ENCODE data around the gene SI.

GRCh38 chr3:159604196-159604395, 331.1 kb downstream of the IQCJ-SCHIP1 start:
- PRO-cap: no peak
- RAMPAGE, long total RNA, 4 experiments: no peak in any of the 4 experiments

DNA sequence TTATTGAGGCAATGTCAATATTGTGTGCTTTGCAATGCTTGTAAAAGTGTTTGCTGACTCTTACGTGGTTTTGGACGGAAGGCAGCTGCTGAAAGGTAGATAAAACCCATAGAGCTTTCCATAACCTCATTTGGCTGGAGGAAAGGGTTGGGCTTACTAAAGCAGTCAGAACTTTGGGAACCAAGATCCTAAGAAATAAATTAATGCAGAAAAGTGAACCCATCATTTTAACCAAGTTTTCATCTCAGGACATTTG, 354.7 kb downstream of the IQCJ-SCHIP1 start:
- PRO-cap: no peak
- RAMPAGE, long total RNA, 4 experiments: no peak in any of the 4 experiments

GRCh38 chr3:159762728-159763520, 462.3 kb upstream of the C3orf80 start:
- PRO-cap: bidirectional peak, plus-strand start at chr3:159763142, minus-strand start at chr3:159763229
- RAMPAGE, long total RNA, 4 experiments: start-site peak on the plus strand in 1 of 4 experiments, at chr3:159763074-159763177 at its widest, 19 reads per replicate; start-site peak on the minus strand in 3 of 4 experiments, at chr3:159763186-159763233 at its widest, 9 to 15 reads per replicate

DNA sequence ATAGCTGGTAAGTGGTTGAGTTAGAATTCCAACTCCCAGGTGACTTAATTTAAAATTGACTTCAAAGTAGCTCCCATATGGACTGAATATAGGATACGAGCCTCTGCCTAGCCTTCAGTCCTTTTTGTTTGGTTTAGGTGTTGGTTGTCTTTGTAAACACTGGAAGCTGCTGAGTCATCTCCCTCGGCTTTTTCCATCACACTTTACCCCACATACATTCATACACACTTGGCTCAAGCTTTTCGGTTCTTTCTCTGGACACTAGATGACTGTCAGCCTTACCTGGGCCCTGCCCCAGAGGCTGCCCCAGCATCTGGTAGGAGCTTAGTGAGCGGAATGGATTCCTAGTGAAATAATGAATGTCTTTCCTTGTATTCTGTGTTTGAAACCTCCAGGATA, 438.1 kb upstream of the C3orf80 start:
- PRO-cap: no peak
- RAMPAGE, long total RNA, 4 experiments: no peak in any of the 4 experiments

GRCh38 chr3:160500657-160501084, 51.1 kb upstream of the TRIM59 start:
- PRO-cap: no peak
- RAMPAGE, long total RNA, 4 experiments: no peak in any of the 4 experiments

- PRO-cap: no peak
- RAMPAGE, long total RNA, 4 experiments: start-site peak on the minus strand in 1 of 4 experiments, at chr3:160521851-160521859 at its widest, 34 reads per replicate
These were observed 43.5 kb downstream of the KPNA4 start for GRCh38 chr3:160521776-160522268.

DNA sequence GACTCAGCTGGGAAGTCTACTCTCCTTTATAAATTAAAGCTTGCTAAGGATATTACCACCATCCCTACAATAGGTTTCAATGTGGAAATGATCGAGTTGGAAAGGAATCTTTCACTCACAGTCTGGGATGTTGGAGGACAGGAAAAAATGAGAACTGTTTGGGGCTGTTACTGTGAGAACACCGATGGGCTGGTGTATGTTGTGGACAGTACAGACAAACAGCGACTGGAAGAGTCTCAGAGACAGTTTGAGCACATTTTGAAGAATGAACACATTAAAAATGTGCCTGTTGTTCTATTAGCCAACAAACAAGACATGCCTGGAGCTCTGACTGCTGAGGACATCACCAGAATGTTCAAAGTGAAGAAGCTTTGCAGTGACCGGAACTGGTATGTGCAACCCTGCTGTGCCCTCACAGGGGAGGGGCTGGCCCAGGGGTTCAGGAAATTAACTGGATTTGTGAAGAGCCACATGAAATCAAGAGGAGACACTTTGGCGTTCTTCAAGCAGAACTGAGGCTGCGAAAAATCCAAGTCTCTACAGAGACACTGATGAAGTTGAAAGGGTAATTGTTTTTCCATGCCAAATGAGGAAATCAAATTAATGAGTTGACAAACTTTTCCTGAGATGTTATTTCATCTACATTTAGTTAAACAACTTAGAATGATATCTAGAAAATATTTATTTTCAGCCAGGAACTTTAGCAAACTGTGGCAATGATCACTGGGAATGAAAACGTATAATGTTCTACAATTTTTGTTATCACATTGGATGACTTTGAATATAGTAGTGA, 646 bp downstream of the ARL14 start:
- PRO-cap: no peak
- RAMPAGE, long total RNA, 4 experiments: no peak in any of the 4 experiments

DNA sequence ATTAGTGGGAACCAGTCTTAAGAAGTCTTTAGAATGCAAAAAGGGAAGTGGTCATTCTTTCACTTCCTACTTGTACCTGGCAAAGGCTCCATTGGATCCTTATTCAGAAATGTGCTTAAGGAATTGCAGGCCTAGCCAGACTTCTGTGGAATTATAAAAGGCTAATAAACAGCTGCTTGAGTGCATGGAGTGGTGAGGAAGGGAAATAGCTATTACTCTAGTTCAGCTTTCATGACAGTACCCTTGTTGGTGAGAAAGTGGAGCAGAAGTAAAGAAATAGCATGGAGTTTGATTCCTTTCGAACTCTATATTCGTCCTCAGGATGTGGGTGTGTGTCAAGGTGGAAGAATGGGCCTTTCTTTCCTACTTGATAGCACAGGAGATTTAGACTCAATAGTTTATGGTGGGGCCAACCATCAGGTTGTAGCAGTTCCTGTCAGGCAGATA, 24.3 kb downstream of the PPM1L start:
- PRO-cap: no peak
- RAMPAGE, long total RNA, 4 experiments: no peak in any of the 4 experiments

DNA sequence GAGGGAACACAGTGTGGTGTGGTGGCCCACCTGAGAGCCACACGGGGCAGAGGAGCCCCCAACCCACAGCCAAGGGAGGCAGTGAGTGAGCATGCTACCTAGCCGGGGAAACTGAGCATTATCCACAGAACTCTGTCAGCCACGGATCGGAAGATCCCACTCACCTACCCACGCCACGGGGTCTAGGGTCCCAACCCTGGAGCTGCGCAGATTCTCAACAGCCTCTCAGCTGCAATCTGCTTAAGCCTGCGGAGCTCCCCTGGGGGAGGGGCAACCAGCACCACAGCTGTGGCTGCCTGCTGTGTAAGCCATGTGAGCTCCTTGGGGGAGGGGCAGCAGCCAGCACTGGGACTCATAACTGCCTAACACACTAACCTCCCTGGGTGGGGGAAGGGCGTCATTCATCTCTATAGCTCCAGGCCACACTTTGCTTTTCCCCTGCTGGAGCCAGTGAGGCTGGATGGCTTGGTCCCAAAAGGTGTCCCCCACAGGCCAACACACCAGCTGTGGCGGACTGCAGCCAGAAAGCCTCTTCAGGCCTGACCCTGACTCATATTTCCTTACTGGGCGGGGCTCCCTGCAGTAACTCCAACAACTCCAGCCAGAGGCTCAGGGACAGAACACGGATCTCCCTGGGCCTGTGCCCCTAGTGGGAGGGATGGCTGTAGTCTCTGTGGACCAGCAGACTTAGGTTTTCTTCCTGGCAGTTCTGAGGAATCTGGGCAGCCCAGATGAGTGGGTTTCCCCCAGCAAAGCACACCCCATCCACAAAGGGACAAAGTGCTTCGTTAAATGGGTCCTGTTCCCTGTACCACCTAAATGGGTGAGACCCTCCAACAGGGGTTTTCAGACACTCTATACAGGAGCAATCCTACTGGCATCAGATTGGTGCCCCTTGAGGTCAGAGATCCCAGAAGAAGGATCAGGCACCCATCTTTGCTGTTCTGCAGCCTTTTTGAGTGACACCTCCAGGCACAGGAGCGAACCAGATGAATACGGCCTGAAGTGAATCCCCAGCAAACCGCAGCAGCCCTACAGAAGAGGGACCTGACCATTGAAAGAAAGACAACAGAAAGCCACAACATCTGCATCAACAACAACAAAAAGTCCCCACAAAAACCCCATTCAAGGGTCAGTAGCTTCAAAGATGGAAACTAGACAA, 129.9 kb downstream of the PPM1L start:
- PRO-cap: no peak
- RAMPAGE, long total RNA, 4 experiments: no peak in any of the 4 experiments

GRCh38 chr3:161016404-161016832, 88.7 kb downstream of the B3GALNT1 start:
- PRO-cap: no peak
- RAMPAGE, long total RNA, 4 experiments: no peak in any of the 4 experiments

DNA sequence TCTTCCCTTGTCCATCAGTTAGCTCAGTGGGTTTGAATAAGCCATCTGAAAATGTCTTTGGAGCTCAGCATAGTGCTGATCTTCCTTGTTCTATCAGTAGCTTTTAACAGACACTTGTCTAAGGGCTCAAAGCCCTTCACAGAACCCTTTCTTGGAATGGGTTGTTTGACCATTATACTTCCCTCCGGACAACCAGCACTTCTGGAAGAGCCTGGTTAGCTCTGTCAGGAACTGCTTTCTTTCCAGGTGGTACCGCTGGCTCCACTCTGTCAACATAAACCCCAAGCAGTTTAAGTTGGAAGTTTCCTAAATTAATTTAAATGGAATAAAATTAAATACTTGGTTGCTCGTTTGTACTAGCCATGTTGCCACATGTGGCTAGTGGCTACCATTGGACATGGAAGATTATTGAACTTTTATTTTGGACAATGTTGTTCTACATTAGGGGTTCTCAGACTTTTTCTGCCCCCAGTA, 1.8 kb downstream of the NMD3 start:
- PRO-cap: no peak
- RAMPAGE, long total RNA, 4 experiments: no peak in any of the 4 experiments

GRCh38 chr3:161231448-161231723, 10.3 kb downstream of the NMD3 start:
- PRO-cap: no peak
- RAMPAGE, long total RNA, 4 experiments: no peak in any of the 4 experiments

DNA sequence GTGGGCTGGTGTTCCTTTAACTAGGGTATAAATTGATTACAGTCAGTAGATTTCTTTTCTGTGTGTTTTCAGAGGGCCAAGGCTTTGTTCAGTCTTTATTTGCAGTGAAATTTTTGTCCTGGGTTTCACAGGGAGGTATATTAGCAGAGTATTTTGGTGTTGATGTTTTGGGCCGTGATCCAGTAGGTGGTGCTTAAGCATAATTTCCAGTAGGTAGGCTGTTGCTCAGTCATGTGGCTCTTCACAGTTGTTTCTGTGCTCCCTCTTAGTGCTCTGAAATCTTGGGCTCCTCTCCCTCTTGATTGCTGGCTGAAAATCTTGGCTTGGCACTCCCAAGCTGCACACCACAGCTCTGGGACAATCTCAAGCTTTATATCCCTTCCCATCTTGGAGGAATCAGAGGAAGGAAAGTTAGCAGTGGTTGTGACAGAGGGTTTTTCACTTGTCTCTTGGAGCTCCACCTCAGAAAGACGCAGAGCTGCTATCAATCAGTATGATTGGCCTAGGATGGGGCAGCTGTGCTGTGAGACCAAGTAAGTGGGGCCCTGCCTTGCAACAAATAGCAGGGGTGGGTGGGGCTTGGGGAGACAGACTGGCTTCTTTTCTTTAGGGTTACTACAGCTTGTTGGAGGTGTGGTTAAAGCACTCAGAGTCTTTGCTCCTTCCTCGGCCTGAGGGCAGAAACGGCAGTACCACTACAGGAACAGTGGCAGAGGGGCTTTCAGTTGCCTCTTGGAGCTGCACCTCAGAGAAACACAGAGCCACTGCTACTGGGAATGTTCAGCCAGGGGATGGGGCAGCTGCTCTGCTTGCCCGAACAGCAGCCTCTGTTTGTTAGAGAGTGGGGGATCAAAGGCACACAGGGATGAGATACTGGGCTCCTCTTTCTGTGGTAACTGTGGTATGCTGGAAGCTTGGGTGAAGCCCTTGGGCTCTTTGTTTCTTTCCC, 627.0 kb downstream of the SI start:
- PRO-cap: unidirectional peak, plus-strand start at position 618 of the sequence
- RAMPAGE, long total RNA, 4 experiments: start-site peak on the plus strand in 2 of 4 experiments, centred at positions 264 to 413 of the sequence, 5 to 9 reads per replicate

GRCh38 chr3:165078254-165078652, at the start of gene SI:
TSS of gene SI (minus strand) at chr3:165078496.
- PRO-cap: no peak
- RAMPAGE, long total RNA, 4 experiments: no peak in any of the 4 experiments

DNA sequence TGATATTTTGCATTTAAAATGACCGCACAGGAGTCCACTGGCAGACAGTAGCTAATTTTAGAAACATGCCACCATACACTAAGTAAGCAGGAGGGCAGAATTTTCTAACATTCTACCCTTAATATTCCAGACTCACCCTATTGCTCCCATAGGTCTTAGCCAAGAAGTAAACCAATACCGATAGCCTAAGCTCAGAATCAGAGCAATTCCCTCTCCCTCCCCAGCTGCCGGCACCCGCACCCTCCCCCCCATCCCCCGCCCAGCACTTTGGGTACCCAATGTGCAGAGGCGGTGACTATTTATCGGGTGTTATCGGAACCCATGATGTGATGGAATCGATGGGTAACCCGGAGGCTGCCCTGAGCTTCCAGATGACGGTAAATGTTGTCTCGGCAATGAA, 1.8 kb downstream of the SLITRK3 start:
- PRO-cap: no peak
- RAMPAGE, long total RNA, 4 experiments: no peak in any of the 4 experiments

- PRO-cap: no peak
- RAMPAGE, long total RNA, 4 experiments: no peak in any of the 4 experiments
These were observed 264.6 kb downstream of the BCHE start for GRCh38 chr3:165572568-165573072.

DNA sequence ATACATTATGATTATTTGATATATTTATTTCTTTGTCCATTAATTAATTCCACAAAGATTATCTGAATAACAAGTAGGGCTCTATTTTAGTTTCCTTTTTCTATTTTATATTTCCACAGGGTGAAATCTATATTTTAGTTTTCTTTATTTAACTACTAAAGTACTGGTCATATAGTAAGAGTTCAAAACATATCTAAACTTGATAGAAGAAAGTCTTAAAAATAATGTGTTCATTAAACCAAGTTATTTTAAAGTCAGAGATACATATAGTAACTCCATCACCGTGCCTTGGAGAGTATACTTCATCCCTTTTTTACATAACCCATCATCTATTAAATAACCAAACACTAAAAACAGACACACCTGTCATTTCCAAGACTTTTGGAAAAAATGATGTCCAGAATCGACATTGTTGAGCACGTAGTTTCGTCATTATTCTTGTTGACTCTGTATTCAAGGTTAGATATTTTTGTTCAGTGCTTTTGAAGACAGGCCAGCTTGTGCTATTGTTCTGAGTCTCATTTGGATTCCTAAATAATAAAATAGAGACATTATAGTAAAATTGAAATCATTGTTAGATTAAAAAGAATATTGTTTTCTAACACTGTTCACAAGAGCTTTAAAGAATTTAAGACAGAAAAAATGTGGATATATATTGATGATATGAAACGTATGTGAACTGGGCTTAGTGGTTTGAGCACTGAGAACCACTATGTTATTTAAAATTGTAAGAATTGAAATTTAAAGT, 51.3 kb downstream of the BCHE start:
- PRO-cap: no peak
- RAMPAGE, long total RNA, 4 experiments: no peak in any of the 4 experiments

DNA sequence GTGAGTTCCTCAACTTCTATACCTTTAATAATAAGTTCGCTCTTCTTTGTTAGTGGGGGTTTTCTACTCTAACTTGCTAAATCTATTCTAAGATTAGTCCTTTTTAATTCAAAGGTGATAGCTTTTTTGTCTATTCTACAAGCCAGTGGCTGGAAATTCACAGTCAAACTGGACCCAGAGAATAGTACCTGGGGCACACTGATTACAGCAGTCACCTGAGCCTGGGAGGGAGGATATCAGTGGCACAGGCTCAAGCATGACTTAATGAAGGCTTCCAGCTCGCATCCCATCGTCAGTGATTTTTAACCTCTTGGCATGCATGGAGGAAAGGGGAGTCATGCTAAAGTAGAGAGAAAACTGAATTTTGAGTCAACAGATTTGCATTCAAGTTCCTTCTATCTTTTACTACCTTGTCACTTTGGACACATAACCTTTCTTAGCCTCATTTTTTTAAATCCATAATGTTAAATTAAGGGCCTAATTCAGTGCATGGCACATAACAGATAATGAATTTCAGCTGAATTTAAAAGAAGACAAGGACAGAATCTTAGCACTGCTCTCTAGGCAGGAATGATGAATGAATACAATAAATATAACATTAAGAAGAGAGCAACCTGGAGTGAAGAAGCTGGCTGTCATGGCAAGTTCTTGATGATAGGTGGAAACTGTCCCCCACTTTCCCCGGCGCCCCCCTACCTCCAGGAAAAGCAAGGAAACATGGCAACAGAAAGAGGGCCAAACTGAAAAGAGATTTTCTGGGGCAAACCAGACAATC, 24.7 kb downstream of the GOLIM4 start:
- PRO-cap: no peak
- RAMPAGE, long total RNA, 4 experiments: start-site peak on the minus strand in 1 of 4 experiments, centred at position 469 of the sequence, 6 reads per replicate

DNA sequence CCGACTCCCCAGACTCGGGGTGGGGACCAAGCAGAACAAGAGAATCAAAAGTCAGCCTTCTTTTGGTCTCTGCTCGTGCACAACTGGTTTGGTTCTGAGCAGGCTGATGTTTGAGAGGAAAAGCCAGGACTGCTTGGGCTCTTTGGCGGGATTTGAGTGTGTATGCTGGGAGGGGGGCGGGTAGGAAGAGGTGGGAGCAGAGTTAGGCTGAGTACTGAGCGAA, 153.4 kb upstream of the GOLIM4 start:
- PRO-cap: no peak
- RAMPAGE, long total RNA, 4 experiments: no peak in any of the 4 experiments

- PRO-cap: no peak
- RAMPAGE, long total RNA, 4 experiments: no peak in any of the 4 experiments
These were observed 398.8 kb downstream of the MECOM start for GRCh38 chr3:169264579-169265190.